Kidney (tissue), 2 donors: ENCODE measurements around a stretch of chr2.

DNA sequence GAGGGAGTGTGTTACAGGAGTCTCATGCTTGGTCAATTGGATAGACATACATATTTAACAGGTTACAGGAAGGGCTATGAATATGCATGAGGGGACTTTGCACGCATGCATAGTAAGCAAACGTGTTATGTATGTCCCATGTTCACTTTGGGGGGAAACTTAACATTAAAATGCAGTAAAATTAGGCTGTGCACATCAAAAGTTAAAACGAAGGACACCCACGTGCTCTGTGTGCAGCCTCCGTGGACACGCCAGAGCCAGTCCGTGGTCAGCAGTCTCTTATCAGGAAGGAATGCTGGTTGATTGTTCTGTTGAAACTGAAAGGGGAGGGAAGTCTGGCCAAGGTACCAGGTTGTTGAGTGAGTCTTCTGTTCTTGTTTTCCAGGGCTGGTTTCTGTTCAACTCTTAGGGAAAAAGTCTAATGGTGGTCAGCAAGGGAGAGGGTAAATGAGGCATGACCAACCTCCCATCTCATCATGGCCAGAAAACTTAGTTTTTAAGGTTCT, 94.6 kb downstream of the SOCS5 start:
- PRO-cap: no peak
- RRBS: no CpG with 5 or more reads among the region's 7 CpGs

DNA sequence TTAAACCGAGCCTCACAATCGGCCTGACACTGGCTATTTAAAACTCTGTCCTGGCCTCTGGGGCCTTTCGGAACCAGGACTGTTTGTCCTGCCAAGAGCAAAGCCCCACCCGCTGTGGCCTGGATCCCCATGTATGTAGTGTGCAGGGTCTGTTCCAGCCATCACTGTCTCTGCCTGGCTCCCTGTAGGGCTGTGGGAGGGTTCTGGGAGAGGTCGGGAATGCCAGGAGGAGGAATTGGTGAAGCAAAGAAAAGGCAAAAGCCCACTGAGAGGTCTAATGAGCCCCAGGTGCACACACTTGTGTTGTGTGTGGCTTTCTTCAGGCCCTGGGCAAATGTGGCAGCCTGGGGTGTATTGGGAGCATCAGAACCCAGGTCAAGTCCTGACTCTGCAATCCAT, 97.3 kb downstream of the MCFD2 start:
- PRO-cap: bidirectional peak, plus-strand start at position 152 of the sequence, minus-strand start outside the sequence
- RRBS: no CpG with 5 or more reads among the region's 5 CpGs

- PRO-cap: unidirectional peak, plus-strand start at chr2:46877300
- RRBS: no CpG with 5 or more reads among the region's 12 CpGs
Measured at GRCh38 chr2:46876780-46877493, 38.7 kb downstream of the MCFD2 start.

DNA sequence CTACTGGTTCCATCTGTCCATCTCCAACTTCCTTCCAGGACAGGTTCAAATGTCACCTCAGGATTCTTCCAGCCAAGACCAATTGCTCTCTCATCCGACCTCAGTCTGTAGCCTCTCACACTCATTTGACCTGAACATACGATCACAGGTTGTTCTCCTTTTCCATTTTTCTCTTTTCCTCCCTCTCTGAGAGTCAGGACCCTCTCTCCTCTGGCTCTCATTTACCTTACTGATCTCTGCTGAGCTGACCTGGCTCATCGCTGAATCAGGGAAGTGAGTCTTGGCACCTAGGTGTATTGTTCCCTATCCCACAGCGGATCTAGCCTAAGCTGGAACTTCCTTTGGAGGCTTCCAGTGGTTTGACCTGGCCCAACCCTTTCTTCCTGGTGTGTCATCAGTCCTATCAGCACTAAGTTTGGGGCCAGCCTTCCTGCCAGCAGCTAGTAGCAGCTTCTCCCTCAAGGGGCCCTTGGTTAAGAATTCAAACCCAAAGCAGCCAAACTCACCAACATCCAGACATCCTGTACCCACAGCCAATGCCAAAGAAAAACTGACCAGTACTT, 1.7 kb downstream of the MCFD2 start:
- PRO-cap: no peak
- RRBS: no CpG with 5 or more reads among the region's 4 CpGs

- PRO-cap: no peak
- RRBS: no CpG with 5 or more reads among the region's 7 CpGs
Measured at GRCh38 chr2:47003958-47004709, 63.1 kb downstream of the TTC7A start.

- PRO-cap: no peak
- RRBS: no CpG with 5 or more reads among the region's 10 CpGs
Measured at GRCh38 chr2:47015655-47016240, 74.7 kb downstream of the TTC7A start.

DNA sequence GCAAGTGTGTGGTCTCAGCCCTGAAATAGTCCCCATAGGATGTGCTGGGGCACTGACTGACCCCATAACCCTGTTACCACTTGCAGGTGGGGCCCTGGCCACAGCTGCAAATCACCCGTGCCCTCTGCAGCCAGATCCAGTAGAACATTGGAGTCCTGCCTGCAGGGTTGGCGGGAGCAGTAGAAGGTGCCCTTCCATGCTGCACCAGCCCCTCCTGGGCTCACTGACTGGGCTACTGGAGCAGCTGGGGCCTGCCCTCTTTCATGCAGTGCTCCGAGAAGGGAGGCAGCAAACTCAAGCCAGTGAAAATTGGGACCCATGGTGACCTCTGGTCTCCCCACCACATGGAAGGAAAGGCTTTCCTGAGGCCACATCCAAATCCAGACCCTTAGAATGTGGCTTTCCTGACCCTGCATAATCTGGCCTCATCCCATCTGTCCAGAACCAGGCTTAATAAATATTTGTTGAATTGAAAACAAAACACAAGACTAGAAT, 87.3 kb downstream of the TTC7A start:
- PRO-cap: no peak
- RRBS: no CpG with 5 or more reads among the region's 3 CpGs

GRCh38 chr2:47043944-47044918, 103.2 kb downstream of the TTC7A start:
- PRO-cap: no peak
- RRBS: 55% methylated on average over 2 of the region's 10 CpGs

DNA sequence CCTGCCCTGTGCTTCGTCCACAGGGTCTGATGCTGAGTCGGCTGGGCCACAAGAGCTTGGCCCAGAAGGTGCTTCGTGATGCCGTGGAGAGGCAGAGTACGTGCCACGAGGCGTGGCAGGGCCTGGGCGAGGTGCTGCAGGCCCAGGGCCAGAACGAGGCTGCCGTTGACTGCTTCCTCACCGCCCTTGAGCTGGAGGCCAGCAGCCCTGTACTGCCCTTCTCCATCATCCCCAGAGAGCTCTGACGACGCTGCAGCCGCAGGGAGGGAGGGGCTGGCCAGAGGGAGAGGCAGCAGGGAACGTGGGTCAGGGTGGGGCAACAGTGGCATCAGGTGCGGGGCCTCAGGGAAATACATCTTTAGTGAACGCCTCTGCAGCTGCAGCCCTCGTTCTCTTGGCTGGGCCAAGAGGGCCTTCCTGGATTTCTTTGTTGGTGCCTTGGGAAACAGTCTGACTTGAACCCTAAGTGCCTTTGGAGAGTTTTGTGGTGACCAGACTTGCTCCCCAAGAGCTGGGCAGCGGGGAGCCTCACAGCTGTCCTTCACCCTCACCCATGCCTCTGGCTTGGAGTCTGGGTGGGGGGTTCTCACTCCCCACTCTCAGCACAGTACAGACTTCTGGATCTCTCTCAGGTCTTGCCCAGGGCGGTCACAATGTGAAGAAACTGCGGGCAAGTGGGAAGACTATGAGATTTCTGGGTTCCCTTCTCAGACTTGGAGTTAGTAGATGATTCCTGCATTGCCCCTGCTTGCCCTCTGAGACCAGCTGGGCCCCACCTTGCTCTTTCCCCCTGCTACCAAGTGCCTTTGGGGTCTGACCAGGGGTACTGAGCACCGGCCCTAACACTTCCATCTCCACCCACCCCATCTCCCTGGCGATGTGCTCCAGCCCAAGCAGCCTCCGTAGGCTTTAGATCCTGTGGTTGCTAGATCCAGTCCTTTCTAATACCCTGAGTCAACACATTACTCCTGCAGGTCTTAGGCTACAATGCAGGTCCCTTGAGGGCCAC, 81.1 kb downstream of the STPG4 start:
- PRO-cap: no peak
- RRBS: no CpG with 5 or more reads among the region's 24 CpGs

- PRO-cap: no peak
- RRBS: no CpG with 5 or more reads among the region's 12 CpGs
Measured at GRCh38 chr2:47076568-47077317, 78.4 kb downstream of the STPG4 start.

- PRO-cap: no peak
- RRBS: 69% methylated on average over 3 of the region's 7 CpGs
Measured at GRCh38 chr2:47226582-47227304, 50.4 kb upstream of the CALM2 start.

DNA sequence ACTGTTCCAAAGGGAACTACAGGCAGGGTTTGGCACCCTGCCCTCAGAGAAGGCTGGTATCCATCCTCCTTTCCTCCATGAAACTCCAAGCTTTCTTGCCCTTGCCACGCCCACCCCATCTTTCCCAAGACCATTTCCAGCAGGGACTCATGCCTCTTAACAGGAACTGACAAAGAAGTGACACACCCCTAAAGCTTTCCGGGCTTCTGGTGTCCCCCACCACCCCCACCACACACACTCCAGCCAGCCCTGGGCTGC, 93.3 kb upstream of the CALM2 start:
- PRO-cap: no peak
- RRBS: no CpG with 5 or more reads among the region's 2 CpGs

DNA sequence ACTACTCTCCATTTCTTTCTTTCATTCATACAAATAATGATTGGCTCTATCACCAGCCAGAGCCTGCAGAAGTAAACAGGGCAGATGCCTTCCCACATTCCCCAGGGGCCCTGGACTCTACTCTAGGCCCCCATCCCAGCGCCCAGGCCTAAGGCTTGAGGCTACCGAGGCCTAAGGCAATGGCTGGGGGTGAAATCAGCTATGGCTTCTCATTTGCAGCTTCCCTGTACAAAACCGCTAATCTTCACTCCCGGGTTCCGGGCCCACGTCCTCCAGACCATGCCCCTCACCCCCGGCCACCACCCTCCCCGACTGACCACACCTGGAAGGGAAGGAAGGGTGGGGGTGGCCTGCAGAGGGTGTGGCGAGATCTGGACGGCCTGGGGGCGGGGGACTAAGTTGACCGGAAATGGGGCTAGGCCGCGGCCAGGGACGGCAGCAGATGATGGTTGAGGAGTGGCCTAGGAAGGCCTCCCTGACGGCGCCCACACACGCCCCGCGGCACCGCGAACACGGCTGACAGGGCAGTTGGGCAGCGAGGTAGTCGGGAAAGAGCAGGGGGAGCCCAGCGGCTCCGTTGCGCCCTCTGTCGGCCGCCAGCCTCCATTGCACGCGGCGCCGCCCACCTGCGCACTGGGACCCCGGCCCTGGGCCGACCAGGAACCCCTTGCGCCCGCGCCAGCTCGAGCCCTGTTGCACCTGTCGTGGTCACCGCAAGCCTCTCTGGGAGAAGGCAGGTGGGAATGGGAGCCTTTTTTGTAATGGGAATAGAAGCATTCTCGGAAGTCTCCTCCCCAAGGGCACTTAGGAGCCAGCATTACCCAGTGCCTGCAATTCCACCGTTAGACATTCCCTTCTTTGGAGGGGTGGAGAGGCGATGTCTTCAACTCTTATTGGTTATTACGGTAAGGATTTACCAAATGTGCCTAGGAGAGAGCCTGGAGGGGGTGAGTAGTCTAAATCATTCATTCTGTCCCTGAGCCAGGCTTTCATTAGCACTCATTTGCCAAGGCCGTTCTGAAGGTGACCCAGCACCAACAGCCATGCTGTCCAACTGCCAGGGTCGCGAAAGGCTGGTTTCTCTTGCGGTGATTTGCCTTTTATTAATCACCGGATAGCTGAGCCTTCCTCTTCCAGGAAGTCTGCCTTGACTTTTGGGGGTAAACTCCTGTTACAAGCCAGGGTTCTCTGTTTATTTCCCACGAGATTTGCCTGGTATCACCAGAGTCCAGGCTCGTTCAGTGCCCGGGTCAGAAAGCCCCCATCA, 96.1 kb upstream of the CALM2 start:
- PRO-cap: unidirectional peak, plus-strand start at position 408 of the sequence; unidirectional peak, minus-strand start at position 514 of the sequence
- RRBS: 12% methylated on average over 7 of the region's 55 CpGs

DNA sequence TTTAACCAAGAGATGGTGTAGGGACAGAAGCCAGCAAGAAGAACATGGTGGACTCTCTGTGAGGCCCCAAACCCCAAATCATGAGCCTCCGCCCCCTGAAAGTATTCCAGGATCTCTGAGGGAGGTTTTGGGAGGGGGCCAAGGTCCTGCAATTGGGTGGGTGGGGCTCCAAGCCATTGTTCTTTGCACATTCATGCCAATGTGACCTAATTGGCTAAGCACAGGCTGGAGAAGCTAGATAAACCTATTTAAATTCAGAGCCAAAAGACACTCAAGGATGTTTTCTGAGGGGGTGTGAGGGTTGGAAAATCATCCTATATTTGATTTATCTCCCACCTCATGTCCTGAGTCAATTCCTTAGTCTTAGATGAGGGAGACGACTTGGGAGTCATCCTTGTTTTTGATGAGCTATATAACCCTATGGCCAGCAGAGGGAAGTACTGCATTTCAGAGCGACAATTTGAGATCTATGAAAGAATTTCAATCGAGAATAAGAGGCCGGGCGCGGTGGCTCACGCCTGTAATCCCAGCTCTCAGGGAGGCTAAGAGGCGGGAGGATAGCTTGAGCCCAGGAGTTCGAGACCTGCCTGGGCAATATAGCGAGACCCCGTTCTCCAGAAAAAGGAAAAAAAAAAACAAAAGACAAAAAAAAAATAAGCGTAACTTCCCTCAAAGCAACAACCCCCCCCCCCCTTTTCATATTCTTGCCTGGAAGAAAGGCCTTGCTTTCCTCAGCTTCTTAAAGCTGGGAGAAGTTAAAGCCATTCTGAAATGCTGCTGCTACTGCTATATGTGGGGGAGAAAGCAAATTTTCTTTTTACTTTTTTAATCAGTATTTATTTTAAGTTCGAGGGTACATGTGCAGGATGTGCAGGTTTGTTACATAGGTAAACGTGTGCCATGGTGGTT, 34.0 kb upstream of the EPCAM start:
- PRO-cap: no peak
- RRBS: no CpG with 5 or more reads among the region's 15 CpGs

- PRO-cap: no peak
- RRBS: no CpG with 5 or more reads among the region's 13 CpGs
Measured at GRCh38 chr2:47777440-47778207, 5.3 kb upstream of the MSH6 start.

DNA sequence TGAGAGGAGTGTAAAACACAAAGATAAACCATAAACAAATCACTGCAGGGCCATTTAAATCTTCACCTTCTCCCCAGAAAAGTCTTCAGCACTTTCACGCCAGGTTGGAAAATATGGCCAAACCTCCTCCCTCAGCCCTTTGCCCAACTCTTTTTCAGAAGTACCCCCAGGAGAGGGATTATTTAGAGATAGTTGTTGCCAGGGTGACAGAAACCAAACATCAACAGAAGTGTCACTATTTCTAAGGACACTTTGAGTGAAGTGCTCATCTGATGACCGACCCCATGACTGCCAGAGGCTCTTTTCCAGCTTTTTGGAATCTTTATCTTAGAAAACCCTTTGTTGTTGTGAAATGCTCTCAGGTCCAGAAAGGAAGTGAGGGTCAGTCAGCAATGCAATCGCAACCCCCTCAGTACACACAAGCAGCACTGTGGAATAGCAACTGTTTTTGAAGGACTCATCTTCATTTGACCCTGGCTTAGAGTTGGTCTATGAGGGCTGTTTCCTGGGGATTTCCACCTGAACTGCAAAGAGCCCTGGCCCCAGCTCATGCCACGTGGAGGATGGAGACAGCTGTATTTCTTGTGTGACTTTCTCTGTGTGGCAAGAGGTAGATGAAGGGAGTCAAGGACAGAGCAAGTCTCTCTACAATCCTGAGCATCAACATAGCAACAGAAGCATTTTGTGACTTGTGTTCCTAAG, 24.6 kb upstream of the PPP1R21 start:
- PRO-cap: no peak
- RRBS: no CpG with 5 or more reads among the region's 4 CpGs

- PRO-cap: no peak
- RRBS: no CpG with 5 or more reads among the region's 1 CpG
Measured at GRCh38 chr2:48441298-48441429, 598 bp downstream of the PPP1R21 start.

DNA sequence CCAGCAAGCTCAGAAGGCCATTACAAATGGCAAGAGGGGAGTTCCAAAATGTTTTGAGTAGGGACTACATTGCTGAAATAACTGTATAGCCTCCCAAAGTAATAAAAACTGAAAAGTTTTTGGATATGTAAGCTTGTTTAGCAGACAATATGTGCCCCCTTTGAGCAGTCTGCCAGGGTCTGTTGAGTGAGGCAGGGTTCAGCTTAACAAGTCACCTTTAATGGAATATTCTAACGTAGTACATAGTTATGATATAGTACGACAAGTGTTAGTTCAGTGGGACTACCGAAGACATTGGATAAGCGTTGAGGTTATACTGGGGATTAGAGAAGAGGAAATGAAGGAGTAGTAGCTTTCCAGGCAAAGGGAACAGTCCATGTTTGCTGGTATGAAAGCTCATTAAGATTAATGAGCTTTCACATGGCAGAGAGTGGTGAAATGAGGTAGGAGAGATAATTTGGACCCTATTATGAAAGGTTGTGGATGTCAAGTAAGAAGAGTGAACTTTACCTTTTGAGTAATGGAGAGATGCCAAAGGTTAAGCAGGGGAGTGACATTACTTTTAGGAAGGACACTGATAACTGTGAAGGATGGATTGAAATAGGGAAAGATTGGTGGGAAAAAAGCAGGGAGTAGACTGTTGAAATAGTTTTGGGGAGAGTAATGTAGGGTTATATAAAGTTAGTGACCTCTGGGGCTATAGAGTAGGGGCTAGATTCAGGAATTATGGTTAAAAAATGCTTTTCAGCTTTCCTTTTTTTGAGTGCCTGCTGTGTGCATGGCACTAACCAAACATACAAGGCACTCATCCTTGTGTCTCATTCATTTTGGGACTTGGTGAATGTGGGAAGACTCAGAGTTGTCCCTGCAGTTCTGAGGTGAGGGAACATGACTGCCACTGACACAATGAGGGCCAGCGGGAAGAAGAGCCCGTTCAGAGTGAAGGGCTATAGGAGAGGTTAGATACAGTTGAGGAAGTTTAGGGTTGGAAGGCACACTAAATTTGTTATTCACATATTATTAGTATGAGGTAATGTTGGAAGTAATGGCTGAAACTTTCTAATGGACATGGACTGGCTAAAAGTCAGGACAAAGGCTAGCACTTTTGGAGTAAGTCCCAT, 2.2 kb downstream of the PPP1R21 start:
- PRO-cap: no peak
- RRBS: no CpG with 5 or more reads among the region's 6 CpGs

DNA sequence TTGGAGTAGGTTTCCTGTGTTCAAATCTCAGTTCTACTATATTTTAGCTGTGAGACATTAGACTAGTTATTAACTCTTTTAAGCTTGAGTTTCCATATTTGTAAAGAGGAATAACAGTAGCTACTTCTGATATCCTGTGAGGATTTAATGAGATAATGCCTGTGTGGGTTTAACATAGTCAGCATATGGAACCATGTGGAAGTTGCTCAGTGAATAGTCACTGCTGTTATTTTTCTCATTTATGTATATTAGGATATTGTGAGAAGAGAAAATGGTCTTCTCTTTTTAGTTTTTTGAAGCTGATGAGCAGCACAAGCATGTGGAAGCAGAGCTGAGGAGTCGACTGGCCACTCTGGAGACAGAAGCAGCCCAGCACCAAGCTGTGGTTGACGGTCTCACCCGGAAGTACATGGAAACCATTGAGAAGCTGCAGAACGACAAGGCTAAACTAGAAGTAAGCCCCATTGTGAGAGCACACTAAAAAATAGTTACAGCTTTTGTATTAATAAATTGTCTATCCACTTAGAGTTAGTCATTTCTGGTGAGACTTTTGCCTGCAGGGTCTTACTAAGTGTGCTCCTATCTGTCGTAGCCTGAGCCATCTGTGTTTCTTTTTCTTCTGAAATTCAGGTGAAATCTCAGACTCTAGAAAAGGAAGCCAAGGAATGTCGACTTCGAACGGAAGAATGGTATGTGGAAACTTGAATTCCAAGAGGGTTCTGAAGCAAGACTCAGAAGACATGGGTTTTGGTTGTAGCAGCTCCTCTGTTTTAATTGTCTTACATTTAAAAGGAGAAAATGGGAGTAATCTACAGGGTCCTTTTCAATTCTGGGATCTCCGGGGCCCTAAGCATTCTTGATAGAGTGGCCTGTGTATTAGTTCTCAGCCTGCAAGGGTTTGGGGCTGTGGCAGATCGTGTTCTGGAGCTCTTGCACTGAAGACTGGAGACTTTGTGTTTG, 19.2 kb downstream of the PPP1R21 start:
- PRO-cap: no peak
- RRBS: no CpG with 5 or more reads among the region's 10 CpGs

DNA sequence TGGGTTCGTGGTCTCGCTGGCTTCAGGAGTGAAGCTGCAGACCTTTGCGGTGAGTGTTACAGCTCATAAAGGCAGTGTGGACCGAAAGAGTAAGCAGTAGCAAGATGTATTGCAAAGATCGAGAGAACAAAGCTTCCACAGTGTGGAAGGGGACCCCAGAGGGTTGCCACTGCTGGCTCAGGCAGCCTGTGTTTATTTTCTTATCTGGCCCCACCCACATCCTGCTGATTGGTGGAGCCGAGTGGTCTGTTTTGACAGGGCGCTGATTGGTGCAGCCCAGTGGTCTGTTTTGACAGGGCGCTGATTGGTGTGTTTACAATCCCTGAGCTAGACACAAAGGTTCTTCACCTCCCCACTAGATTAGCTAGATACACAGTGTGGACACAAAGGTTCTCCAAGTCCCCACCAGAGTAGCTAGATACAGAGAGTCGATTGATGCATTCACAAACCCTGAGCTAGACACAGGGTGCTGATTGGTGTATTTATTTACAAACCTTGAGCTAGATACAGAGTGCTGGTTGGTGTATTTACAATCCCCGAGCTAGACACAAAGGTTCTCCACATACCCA, 747.8 kb upstream of the NRXN1 start:
- PRO-cap: no peak
- RRBS: no CpG with 5 or more reads among the region's 10 CpGs